ENCODE data around the genes SCN9A, SCN7A and NOSTRIN.

DNA sequence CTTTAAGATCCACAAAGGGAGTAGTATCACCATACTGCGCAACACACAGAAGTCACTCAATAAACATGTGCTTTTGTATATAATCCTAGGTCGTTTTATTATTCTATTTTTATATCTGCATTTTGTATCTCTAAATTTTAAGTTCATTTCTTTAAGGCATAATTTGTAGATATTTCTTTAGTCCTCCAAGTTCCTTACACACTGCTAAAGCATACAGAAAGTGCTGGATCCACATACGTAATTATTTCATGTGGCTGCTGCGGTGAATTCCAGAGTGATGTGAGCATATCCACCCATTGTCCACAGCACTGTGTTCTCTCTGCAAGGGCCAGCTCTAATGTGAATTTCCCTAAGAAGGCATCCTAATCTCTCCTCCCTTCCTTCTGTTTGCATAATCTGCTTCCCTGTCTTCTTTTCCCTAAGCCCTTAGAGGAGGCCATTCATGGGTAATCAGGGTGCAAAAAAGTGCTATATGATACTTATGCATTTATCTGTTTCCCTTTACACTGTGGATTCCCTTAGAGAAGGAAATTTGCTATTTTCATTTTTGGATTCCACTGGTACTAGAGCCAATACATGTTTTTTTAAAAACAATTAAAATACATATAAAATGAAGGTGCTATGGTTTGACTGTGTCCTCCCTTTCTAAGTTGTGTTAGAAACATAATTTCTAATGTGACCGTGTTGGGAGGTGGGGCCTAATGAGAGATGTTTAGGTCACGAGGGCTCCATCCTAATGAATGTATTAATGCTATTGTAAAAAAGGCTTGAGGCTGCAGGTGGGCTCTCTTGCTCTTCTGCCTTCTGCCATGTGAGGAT, 57.2 kb downstream of the COBLL1 start:
- PRO-cap, 2 experiments: no peak in any of the 2 experiments

DNA sequence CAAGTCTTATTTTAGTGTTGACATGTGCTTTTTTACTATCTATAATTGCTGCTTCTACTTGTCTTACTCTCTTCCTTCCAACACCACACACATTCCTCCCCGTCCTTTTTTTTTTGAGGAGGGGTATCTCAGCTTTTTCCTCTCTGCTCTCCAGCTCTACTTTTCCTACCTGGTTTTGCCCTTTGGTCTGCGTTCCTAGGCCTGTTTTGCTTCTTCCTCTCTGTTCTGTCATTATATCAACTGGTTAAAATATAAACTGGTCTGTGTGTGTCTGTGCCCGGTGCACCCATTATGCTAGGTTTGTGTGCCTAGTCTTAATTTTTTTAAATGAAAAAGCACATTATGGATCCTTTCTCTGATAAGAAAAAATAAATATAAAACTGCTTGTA, 17.6 kb downstream of the SLC38A11 start:
- PRO-cap, 2 experiments: peak in 1 of 2 experiments; most common minus-strand start position 227 of the sequence (in 1)

GRCh38 chr2:165803181-165803524, 9.1 kb upstream of the GALNT3 start:
- PRO-cap, 2 experiments: no peak in any of the 2 experiments

DNA sequence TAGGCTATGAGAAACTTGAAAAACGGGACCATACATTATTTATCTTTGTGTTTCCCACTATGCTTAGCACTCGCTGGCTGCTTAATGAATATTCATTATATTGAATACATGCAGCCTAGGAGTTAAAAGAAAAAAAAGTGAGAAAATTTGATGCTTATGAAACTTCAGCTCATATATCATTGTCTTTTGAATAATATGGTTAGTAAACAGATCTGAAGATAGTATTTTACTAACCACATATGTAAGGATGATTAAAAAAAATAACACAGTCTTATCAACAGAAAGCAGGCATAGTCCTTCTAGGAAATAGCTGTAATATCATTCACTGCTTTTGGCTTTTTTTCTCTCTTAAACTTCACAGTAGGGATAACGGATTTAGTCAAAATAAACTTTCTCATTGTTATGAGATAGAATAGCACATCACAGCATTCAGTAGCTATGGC, 67.2 kb downstream of the TTC21B start:
- PRO-cap, 2 experiments: no peak in any of the 2 experiments

DNA sequence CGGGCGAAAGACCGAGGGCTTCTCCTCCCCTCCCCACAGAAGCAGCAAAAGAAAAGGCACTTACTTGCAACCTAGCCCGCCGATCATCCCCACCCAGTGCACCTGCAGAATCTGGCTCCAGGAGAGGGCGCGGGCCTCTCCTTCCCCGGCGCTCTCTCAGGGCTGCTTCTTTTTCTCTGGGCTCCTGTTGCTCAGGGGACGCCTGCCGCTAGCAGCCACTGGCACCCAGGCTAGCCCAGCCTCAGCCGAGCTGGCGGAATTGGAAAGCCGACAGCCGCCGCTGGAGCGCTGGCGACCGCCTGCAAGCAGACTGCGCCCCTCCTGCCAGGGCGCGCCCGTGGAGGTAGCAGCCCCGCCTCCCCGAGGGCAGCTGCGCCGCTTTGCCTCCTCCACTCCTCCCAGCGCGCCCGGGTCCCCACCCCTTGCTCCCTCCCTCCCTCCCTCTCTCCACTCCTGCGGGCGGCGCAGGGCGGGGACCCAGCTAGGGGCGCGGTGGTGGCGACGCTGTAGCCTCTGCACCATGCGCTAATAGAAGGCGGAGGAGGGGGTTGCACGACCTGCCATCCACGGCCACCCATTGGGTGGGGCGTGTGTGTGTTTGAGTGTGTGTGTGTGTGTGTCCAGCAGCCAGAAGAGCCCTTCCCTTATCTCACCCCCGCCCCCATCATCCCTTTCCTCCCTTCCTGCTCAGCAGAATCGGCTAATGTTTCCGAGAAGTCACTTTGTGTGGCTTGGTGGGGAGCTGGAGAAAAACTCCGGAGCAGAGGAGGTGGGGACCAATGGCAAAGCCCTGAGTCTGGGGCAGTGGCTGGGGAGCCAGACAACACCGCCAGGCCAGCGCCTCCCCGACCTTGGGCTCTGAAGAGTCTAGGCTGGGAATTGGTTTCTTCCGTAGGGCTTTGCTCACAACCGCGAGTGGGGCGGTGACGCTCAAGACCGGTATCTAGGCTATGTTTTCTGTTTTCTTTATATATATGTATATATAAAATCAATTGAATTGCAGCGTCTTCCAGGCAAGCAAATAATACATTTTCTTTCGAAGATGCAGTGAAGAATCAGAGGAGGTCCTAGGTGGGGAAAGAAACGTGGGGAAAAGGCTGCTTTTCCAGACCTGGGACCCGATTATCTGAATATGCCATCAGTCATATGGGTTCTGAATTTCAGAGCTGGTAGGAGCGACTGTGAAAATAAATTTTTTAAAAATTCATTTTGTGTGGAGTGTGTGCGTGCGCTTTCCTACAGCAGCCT, at the start of gene SCN9A:
SCN9A (minus strand) TSS at position 312 of the 1,248 bp plus-strand sequence.
- PRO-cap, 2 experiments: no peak in any of the 2 experiments

DNA sequence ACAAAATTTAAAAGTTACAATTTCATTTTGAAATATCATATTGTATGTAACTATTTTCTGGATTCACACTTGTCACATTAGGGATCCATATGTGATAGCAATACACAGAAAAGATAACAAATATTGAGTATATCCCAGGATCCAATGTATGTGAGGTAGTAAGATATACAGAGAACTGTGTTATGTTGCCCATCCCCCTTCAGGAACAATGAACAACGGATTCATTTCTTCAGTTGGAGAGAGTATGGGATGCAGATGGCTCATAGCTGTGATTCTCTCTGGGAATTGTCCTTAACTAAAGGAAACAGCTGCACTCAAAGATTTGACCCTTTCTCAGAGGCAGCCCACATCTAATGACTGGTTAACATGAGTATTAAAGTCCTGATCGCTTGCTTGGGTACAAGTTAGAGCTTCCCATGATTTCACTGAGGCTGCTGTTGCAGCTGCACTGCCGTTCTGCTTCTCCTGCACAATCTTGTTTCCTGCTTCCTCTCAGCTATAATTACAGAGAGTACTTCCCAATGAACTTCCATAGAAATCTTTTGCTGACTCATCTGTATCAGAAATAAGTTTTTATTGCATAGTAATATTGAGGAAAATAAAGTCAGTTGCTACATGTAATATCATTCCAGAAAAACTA, 12.7 kb upstream of the SCN9A start:
- PRO-cap, 2 experiments: no peak in any of the 2 experiments

DNA sequence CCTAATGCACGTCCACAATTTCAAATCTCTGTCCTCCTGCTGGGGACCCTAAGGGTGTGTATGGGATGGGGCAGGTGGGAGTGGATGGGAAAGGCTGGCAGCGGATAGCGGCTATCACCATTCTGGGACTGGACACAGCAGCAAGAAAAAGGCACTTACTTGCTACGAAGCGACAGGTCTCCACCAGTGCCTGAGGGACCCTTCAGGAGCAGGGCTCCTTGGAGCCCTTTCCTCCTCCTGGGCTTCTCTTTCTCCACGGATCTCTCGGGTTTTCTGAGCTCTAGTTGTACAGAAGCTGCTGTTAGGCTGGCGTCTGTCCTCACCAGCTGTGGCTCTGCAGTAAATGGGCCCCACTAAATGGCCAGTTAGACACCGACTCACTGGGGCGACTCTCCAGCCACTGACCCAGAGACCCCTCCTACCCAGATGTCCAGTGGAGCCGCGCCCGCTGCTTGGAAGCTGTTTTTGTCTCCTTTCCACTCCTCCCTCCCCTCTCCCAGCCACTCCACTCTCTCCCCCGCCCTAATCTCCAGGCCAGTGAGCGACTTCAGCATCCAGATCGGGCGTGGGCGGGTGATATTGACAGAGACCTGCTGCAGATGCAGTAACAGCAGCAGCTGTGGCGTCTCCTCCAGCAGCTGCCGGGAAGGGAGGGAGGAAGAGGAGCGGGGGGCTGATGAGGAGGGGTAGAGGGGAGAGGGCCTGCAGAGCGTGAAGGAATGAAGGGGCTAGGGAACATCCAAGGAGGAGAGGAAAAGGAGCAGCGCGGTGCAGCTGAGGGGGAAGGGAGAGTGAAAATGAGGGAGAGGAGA, at the start of gene SCN7A:
SCN7A (minus strand) TSS at position 441 of the 812 bp plus-strand sequence.
- PRO-cap, 2 experiments: no peak in any of the 2 experiments

DNA sequence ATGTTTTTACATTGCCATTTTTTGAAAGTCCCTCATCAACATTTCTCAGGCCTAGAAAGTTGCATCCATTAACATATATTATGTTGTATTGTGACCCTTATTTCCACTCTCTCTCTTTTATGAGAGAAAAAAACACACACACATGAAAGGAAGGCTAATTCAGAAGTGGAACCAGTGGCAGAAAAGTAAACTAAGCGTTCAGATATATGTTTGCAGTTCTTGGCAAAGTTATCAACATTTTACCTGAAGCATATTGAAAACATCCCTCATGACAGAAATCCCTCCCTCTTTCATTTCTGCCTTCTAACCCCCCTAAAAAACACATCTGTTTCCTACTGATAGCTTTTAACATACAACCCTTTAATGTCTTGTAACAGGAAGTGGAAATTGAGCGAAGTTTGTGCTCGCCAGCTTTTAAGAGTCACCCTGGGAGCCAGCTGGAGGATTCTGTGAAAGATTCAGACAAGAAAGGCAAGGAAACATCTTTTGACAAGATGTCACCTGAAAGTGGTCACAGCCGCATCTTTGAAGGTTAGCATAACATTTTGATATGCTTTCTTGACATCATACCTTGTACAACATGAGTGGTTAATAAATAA, 157.2 kb upstream of the B3GALT1 start:
- PRO-cap, 2 experiments: no peak in any of the 2 experiments

DNA sequence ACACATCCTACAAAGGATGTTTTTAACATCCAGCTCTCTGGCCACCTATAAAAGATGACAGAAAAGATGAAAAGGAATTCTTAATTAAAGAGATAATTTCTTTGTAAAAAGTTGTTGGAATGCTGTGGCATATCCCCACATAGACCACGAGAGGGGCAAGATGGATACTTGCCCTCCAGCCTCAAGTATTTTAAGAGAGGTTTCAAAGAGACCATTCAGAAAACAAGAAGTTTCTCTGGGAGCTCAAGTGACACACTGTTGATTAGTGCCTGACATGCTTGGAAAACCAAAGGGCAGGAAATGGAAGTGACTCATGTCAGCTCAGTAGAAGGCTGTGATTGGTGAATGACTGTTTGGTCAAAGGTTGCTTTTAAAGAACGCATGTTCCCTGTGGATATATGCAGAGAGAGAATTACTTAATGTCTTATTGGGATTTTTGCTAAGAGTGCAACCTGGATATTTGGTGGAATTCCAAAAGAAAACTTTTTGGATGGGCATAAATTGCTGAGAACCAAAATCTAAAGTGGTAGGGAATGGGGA, 145.3 kb downstream of the B3GALT1 start:
- PRO-cap, 2 experiments: no peak in any of the 2 experiments

GRCh38 chr2:167844301-167845020, 402.9 kb downstream of the STK39 start:
- PRO-cap, 2 experiments: no peak in any of the 2 experiments

DNA sequence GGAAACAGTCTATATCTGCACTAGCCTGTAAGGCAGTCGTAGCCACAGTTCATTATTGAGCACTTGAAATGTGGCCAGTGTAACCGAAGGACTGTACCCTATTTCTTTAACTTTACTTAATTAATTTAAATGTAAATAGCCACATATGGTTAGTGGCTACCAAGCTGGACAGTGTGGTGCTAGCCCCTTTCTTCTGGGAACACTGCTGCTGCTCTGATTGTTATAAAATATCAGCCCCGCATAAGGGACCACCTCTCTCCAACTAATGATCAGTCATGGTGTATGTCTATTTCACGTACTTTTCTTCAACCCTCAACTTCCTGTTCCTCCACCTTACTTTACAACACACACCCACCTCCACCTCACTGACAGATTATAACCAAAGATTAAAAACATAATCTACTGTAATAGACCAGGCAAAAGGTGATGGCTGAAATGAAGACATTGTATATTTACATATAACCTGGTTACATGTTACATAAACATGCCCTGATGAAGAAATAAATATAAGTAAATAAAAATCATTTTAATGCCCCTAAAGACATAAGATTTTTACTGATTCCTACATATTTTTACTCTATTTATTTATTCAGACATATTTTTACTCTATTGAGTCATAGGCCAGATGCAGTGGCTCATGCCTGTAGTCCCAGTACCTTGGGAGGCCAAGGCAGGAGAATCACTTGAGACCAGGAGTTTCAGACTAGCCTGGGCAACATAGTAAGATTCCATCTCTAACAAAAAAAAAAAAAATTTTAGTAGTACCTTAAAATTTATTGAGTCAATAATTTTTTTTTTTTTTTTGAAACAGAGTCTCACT, 12.9 kb downstream of the STK39 start:
- PRO-cap, 2 experiments: no peak in any of the 2 experiments

DNA sequence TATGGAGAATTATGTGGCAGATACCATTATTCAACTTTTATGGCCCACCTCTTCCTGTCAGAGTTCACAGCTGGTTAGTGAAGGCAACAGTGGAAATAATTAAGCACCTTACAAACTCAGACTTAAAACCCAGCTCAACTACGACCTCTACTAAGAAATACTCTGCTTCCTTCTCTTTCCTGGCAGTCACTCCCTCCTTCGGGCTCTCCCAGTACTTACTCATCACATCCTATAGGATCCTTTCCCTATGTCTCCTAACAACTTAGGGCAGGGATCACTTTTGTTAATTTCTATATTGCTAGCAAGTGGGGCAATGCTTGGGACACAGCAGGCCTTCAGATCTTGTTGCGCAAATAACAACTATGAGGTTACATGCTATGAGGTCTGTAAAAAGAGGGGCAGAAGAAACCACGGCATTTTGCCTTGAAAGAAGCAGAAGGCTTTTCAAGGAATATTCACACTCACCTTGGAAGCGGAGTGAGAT, 2.3 kb downstream of the STK39 start:
- PRO-cap, 2 experiments: no peak in any of the 2 experiments

DNA sequence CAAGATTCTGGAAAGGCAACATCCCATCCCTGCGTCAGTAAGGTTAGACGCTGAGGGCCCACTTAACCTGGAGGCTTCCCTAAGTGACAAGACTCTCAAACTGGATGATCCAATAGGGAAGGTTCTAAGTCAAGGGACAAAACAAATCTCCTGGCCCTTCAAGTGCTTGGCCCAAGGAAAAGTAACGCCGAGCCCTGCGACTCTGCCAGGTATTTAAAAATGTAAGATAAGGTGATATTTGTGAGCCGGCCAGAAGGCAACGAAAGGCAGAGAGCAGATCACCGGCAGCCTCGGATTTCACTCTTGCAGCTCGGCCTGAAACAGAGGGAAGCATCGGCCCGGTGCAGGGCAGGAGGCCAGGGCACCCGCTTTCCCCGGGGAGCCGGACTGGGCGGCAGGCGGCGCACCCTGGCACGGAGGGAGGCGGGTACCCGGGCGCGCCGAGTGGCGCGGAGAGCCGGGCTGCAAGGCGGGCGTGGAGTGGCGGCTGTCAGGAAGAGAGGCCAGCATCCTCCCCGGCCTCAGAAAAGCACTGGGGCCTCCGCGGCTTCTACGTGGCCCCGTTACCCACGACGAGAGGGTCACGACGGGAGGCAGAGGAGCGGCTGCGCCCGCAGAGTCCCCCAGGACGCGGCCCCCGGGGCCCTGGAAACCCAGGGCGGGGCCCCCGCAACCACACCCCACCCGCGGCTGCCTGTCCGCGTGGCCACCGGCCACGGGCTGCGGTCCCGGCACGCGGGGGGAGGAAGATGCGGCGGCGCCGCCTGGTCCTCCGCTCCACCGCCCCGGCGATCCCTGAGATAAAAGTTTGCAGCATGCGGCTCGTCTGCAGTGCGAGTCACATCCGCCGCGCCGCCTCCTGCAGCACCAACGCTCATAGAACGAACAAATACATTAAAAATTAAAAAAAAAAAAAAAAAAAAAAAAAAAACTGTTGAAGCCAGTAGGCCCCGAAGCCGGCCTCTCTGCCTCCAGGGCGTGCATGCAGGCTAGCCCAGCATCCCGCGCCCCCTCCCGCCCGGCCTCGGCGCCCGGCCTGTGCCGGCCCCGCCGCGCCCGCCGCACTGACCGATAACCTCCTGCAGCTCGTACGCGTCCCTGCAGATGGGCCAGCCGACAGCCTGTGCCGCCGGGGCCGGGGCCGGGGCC, 862 bp downstream of the STK39 start:
- PRO-cap, 2 experiments: peak in 1 of 2 experiments; most common plus-strand start position 443 of the sequence (in 1); most common minus-strand start position 305 of the sequence (in 1)

DNA sequence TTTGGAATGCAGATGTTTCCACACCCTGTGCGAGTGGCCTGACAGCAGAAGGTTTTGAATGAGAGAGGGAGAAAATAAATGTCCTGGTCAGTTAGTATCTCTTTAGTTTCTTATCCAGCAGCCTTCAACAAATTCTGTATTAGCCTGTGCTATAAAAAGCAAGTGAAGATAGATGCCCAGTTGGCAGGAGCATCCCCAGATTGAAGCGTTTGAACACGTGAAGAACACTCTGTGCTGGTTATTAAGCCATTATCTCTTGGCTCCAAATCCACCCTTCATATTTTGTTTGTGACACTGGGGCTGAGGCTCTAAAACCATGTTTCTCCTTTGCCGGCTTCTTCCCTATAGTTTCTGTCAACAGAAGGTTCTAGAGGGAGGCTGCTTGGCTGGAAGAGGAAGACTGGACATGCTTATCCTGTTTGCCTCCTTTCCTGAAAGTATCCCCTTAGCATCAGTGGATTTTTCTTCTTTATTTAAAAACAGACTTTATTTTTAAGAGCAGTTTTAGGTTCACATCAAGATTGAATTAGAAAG, 70.7 kb downstream of the CERS6 start:
- PRO-cap, 2 experiments: no peak in any of the 2 experiments

DNA sequence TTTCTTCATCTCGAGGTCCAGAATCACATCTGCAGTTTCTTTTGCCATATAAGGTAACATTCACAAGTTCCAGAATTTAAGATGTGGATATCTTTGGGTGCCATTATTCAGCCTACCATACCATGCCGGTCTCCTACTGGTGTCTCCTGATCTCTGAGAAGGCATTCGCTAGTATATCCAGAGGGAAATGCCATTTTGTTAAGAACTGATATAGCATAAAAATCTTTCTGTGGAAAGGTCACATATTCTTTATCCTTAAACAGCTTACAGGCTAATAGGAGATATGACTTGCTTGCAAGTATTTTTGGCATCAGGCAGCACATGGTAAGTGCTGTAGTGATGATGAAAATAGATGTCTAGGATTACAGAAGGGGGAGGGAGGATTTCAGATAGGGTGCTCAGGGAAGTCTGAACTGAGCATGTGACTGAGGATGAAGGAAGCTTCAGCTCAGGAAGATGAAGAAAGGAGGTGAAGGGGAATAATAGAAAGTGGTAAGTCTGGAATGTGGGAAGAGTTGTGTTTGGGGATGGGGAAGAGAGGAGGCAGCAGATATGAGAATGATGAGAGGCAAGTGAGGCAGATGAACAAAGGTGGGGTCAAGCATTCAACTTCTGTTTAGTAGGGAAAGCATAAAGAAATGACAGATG, 158.5 kb upstream of the NOSTRIN start:
- PRO-cap, 2 experiments: no peak in any of the 2 experiments

DNA sequence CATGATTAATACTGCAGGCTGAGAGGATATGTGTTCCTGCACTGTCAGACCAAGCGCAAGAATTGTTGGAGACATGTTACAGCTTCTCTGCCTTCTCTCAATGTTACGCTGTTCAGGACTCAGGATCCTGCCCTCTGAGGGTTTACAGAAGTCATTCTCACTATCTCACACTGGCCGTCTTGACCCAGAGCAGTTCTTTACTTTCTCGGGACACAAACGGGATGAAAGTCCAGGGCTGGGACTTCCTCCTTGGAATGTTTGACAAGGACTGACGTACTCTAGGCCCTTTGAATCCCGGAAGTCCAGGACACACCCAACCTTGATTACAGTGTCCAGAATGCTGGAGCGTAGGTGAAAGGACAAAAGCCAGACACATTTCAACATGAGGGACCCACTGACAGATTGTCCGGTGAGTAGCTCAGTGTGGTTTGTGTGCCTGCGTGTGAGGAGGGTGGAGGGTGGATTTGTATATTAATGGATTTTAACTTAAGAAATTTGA, at the start of gene NOSTRIN:
NOSTRIN (plus strand) TSS at position 373 of the 499 bp plus-strand sequence.
- PRO-cap, 2 experiments: no peak in any of the 2 experiments

DNA sequence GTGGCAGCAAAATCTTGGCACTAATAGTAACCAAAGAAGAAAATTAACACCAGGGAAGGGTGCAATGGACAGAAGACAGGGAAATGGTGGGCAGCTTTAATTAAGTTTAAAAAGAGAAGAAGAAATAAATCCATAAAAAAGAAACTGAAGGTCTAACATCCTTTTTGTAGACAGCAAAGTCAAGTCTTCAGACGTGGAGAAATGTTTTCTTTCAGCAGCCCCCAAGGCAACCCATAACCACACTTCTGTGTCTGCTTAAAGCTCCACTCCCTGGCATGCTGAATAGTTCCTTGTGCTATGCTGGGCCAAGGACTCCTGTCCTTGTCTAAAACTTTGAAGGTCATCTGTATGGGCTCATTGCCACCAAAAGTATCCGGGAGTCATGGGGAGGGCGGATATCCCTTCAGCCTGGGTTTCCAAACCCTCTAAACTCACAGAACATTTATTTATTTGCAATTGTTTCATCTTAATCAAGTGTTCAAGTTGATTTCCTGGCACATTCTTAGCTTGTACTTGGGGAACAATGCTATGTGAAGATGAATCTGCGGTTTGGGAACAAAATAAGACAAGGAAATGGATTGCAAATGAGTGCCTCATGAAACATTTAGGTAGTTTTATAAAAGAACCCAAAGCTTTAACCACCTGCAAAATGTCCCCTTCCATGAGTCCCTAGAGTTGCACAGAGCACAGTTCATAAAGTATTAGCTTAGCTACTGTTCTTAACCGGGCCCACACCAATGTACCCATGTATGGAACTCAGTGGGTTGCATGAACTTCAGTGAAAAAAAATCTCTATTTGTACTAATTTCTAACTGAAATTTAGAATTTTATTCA, 1.8 kb downstream of the NOSTRIN start:
- PRO-cap, 2 experiments: no peak in any of the 2 experiments

DNA sequence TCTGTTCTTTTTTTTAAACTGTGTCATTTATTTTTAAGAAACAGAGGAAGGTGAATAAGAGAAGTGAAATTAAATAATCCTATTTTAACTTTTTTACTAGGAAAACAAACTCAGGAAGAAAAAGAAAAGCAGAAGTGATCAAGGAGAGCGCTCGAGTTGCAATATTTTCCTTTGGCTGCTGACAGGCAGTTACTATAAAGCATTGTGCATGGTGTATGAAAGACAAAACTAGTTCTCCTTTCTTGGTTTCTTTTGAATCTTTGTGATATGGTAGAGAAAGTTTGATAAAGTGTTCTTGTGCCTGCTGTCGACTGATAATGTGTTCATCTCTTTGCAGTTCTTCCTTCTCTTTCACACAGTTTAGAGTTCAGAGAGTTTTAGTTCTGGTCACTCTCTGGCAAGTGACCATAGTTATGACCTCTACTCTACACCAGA, 3.1 kb downstream of the DHRS9 start:
- PRO-cap, 2 experiments: peak in 1 of 2 experiments; most common plus-strand start position 131 of the sequence (in 1)

DNA sequence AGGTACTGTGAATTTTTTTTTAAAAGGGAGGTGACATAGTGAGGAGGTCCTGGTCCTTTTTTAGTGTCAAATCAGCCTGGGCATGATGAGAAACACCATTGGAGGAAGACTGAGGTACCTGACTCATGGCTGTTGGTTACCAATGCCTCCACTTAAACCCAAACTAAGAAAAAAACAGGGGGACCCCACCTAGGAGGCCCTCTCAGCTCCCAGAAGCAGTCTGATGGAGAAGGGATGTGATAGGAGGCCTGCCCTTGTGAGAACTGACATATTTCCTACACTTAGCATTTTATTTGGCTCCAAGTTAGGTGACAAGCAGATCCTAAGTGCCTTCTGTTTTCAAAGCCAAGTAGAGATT, 38.5 kb downstream of the DHRS9 start:
- PRO-cap, 2 experiments: no peak in any of the 2 experiments

- PRO-cap, 2 experiments: no peak in any of the 2 experiments
Observed at GRCh38 chr2:169518162-169518483, 8.6 kb downstream of the KLHL41 start.